Skin of body (tissue), 2 donors: ENCODE measurements around a stretch of chr15.

DNA sequence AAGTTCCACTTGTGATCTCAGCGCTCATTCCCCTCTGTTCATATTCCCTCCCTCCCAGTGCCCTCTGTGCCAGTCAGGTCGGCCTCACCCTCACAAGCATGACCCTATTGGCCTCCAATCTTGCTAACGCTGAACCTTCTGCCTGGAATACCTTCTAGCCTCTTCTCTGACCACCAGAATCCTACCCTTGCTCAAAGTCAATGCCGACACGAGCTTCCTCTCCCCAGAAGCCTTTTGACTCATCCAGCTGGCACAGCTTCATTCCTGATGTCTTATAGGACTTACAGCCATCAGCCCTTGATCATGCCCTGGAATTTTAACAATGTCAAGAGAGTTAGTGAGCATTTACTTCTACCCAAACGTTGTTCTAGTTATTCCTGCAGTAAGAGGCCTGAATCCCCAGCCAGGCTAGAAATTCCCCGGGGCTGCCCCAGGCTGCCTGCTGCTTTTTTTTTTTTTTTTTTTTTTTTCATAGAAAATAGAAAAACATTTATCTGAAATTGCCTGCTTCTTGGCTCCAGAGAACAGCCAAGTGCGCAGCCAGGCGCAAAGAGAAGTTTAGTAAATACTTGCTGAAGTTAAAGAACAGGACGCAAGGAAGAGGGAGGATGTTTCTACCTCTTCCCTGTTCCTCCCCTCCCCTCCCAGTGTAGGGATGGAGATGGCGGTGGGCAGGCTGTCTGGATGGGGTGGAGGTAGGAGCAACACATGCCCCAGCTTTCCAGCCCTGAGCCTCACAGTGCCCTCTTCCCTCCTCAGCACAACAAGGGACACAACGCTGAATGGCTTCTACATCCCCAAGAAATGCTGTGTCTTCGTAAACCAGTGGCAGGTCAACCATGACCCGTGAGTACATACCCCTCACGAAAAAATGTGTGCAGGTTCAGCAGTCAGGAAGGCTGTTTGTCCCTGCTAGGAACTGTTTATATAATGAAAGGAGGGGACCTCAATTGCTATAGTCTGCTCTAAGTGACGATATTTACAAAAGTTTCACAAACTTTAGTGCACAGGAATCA, 4.1 kb downstream of the CYP1A2 start:
- RAMPAGE, long total RNA, result no peak

DNA sequence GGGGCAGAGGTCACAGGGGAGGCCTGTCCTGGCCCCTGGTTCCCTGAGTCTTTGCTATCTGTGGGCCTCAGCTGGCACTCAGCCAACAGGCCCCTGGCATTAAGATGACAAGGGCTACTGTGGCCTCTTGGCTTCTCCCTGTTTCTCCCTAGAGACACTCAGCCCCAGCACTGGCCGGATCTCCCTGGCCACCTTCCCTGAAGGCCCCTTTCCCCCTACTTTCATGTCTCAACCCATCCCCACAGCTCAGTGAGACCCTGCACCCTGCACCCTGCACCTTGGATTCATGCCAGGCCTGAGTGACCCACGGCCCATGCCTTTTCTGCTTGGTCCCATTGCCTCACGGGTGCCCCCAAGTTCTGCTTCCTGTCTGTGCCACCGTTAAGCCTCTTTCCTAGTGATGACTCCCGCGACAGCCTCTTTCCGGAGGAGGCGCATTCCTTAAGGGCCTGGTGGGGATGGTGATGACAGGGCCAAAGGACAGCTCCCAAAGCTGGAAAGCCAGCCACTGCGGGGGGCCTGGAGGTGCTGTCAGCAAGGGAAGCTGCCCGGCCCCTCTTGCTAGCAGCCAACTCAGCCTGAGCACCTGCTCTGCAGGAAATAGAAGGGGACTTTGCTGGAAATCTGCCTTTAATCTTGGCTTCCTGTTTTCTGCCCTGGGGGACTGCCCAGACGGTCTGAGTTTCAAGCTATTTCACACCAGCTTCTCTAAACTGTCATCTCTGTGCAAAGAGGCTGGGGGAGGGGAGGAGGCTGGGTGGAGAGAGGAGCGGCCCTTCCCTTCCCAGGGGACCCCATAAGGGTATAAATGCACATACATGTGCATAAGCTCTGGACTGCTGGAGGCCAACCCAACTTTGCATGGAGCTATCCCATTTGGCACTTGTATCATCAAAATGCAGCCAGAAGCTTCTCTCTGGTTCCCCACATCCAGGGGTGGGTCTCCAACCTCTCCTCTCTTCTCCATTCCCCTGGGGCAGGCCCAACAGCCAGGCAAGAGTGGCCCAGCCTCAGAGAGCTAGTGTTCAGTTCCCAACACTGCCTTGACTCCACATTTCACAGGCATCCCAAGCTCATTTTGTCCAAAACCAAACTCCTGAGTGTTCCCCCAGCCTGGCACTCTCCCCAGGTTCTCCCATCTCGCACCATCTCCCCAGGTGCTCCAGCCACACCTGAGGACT, 4.6 kb upstream of the CSK start:
- RAMPAGE, long total RNA, result no peak

DNA sequence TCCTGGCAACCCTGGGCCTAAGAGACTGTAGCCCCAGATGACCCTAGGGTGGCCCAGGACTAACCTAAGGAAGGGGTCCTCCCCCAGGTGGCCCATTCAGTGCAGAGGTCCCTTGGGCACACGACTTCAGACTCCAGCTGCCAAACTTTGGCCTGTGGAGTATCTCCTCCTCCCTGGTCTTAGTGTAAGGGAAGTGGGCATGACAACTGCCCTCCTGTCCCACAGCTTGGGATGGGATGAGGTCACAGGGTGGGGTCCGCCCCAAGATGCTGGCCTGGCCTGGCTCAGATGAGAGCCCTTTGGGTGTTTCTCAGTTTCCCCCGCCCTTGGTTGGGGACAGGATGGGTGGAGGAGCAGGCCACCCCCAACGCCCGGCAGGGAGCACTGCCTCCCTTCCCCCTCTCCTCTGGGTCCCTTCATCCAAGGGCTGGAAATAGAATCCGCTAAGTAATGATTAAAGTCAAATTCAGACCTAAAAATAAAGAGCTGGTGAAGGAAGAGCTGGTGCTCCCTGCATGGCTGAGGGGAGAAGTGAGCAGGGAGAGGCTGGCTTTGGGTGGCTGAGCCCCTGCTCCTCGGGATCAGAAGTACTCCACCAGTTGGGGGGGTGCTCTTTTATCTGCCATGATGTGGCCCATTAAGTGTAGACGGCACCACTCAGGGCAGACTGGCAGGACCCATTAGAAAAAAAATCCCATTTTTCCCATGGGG, 5.0 kb downstream of the CSK start:
- RAMPAGE, long total RNA, result no peak

GRCh38 chr15:74843437-74843883, 504 bp upstream of the ULK3 start:
- RAMPAGE, long total RNA, result no peak

DNA sequence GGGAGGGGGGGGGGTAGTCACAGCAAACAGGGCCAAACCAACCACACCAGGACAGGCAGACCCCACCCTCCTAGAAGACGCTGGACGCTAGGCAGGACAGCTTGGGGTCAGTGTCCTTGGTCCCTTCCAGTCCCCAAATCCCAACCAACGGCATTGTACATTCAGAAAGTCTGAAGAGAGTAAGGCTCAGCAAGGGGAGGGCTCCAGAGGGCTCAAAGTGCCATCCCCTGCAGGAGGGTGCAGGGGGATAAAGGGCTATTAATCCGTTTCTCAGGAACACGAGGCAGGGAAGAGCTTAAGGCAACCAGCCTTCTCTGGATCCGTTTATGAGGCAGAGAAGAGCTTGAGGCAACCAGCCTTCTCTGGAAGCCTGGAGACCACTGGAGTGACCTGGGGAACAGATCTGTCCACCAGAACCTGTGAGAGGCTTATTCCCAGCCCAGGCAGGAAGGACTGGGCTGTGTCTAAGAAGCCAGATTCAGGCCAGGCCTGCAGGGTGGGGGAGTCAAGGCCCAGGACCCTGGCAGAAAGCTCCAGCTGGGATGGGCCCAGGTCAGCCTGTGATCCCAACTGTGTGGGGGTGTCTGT, 1.3 kb upstream of the ULK3 start:
- RAMPAGE, long total RNA, result no peak

DNA sequence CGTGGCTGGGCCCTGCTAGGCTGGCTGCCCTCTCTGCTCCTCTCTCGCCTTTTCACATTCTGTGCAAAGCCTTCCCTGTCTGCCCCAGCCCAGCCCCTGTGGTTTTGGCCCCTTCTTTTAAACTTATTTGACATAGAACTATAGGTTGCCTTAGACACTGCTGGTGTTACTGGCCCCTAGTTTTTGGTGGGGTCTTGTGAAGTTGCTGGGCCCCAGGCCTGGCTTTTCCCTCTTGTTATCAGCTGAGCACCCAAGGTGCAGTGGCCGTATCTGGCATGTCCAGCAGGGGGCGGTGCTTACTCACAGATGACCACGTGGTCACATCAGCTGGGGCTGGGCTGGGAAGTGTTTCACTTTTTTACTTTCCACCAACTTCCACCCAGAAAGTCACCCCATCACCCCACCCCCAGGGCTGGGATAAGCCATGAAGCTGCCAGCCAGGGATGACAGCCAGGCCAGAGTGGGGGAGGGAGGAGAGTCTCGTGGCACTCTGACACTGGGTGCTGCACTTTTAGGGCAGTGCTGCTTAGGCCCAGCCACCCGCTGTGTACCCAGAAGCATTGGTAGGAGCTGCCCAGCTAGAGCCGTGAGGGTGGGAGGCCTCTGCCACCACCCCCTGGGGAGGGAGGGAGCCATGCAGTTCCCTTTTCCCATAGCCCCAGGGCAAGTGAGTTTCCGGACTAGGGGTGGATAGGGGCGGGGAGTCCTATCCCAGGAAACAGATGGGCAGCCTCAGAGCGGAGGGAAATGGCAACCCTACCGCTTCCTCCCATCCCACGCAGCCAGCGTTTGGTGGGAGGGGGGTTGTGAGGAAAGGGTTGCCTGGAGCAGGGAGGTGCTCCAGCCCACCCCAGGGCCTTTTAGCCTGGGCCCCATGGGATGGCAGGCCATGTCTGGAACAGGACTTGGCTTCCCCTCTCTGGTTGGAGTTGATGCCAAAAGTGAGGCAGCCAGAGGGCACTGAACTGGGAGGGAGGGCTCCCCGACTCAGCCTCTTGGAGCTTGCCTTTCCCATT, 6.1 kb downstream of the PPCDC start:
- RAMPAGE, long total RNA, result no peak

DNA sequence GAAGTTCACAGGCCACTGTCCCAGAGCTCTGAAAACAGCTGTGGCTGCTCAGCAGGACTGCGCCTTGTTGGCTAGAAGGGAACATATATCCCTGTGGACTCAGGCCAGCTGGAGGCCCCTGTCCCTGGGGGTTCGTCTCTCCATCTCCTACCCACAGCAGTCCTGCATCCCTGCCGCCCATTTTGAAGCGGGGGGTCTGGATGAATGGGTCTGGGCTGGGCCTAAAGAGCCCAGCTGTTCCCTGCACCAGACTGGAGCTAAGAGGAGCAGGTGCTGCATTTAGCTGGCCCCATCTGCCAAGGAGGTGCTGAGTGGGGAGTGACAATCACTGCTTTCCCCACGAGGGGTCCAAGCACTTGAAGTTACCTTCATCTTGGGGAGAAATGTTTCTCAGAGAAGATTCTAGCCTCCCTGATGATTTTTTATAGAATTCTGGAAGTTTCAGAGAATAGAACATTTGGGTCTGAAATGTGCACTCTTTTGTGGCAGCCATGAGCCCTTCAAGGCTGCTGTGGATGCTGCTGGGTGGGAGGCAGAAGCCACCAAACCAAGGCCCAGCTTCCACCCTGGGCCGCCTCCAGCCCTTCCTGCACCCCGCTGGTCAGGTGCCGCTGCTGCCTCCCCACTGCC, 28.0 kb downstream of the PPCDC start:
- RAMPAGE, long total RNA, result no peak

GRCh38 chr15:75108938-75109673, 85.7 kb downstream of the PPCDC start:
- RAMPAGE, long total RNA, result no peak

DNA sequence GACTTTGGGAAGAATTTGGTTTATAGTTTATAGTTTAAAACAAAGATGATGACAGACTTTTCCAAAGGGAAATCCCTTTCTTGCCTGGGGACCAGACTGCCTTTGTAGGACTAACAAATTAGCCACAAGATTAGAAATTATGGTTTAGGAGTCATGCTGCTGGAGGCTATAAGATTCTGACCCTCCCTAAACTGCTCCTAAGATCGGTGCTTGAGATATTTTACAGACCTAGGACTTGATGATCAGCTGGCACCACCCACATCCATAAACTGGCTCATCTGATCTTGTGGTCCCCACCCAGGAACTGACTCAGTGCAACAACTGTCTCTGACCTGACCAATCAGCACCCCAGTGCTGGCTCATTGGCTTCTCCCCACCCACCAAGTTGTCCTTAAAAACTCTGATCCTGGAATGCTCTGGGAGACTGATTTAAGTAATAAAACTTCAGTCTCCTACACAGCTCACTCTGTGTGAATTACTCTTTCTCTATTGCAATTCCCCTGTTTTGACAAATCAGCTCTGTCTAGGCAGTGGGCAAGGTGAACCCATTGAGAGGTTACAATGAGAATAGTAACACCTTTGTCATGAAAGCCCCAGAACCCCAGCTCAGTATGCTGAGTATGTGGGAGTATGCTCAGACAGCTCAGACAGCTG, 51.6 kb upstream of the C15orf39 start:
- RAMPAGE, long total RNA, result no peak

DNA sequence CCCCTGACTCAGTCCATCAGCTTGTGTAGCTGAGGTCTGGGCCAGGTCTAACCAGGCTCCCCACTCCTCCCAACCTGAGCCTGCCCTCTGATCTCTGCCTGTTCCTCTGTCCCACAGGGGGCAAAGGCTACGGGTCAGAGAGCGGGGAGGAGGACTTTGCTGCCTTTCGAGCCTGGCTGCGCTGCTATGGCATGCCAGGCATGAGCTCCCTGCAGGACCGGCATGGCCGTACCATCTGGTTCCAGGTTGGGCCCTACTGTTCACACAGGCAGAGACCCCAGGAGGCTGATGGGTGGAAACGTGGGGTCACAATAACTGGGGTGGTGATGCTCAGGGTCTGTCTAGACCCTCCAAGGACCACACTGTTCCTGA, 6.8 kb downstream of the NEIL1 start:
- RAMPAGE, long total RNA, result no peak

- RAMPAGE, long total RNA, result no peak
Observed at GRCh38 chr15:75371380-75372185, 3.2 kb upstream of the MAN2C1 start.

DNA sequence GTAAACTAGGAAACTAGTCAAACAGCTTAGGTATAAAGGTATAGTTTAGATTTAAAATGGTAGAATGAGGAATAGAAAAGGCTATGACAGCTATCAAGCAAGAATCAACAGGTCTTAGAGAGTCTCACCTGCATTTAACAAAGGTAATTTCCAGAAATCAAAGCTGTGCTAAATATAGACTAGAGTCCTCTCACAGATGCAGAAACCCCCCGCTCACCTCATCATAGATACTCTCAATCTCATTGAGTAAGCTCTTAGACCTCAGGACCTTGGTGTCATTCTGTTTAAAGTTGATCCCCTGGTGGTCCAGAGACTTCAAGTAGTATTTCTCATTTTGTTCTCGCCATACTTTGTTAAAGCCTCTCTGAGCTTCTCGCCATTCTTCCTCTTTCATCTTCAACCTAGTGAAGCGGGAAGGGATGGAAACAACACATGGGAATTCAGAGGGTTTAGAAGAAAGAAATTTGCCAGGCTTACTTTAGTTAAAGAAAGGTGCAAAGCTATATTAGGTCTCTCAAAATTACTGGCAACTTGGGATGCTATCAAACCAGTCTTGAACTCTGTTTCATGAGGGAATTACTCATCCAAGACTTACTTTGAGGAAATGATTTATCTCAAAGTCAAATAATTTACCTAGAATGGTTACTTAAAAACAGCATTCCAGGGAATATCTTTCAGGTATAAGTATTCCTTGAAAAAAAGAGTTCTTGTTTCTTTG, 26.2 kb upstream of the MAN2C1 start:
- RAMPAGE, long total RNA, result no peak

GRCh38 chr15:75570144-75570428, 9.0 kb downstream of the PTPN9 start:
- RAMPAGE, long total RNA, result no peak

GRCh38 chr15:75640902-75641376, 915 bp upstream of the IMP3 start:
- RAMPAGE, long total RNA, result no peak

GRCh38 chr15:75648145-75648720, 521 bp downstream of the SNX33 start:
- RAMPAGE, long total RNA, result no peak

GRCh38 chr15:75660912-75661523, 13.3 kb downstream of the SNX33 start:
- RAMPAGE, long total RNA, result no peak

DNA sequence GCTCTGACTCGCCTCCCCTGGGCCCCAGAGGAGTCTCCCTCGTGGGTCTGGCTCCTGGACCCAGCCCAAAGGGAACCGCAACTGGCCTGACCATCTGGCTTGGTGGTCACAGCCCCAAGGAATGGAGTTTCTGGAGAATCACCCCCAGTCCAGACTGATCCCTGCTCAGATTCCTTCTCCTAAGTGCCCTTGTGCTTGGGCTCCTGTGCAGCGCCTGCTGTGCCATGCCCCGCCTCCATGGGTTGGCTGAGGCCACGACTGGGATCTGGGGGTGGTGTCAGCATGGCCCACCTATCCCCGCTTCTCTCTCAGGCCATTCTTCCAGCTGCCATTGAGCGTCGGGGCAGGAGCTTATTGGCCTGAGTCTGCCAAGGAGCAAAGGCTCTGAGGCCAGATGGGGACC, 19.1 kb downstream of the CSPG4 start:
- RAMPAGE, long total RNA, result no peak

- RAMPAGE, long total RNA, result no peak
Observed at GRCh38 chr15:75901831-75902542, 1.7 kb upstream of the FBXO22 start.

- RAMPAGE, long total RNA, result no peak
Observed at GRCh38 chr15:75903209-75903688, 429 bp upstream of the FBXO22 start.

DNA sequence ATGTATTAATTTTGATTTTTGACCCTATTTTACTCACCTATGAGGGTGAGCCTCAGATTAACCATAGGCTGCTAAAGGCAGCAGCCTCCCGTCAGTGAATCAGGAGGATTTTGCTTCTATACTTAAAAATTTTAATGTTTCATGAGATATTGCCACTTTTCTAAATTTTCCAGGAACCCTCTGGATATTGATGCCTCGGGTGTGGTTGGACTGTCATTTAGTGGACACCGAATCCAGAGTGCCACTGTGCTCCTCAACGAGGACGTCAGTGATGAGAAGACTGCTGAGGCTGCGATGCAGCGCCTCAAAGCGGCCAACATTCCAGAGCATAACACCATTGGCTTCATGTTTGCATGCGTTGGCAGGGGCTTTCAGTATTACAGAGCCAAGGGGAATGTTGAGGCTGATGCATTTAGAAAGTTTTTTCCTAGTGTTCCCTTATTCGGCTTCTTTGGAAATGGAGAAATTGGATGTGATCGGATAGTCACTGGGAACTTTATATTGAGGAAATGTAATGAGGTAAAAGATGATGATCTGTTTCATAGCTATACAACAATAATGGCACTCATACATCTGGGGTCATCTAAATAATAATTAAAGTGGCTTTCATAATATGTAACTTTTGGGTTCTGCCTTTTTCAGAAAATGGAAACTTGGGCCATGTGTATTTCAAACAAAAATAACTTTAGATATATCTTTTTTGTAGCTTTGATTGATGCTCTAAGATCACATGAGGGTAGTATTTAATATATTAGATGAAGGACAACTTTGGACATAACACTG, 29.0 kb downstream of the FBXO22 start:
- RAMPAGE, long total RNA, result no peak